AG10803 (cell line): ENCODE measurements around the genes PSIP1, CNTLN and FOCAD.

GRCh38 chr9:15482190-15482768 lies 28.5 kb downstream of the PSIP1 start:
- RRBS, result no CpG with 5 or more reads among the region's 1 CpG

DNA sequence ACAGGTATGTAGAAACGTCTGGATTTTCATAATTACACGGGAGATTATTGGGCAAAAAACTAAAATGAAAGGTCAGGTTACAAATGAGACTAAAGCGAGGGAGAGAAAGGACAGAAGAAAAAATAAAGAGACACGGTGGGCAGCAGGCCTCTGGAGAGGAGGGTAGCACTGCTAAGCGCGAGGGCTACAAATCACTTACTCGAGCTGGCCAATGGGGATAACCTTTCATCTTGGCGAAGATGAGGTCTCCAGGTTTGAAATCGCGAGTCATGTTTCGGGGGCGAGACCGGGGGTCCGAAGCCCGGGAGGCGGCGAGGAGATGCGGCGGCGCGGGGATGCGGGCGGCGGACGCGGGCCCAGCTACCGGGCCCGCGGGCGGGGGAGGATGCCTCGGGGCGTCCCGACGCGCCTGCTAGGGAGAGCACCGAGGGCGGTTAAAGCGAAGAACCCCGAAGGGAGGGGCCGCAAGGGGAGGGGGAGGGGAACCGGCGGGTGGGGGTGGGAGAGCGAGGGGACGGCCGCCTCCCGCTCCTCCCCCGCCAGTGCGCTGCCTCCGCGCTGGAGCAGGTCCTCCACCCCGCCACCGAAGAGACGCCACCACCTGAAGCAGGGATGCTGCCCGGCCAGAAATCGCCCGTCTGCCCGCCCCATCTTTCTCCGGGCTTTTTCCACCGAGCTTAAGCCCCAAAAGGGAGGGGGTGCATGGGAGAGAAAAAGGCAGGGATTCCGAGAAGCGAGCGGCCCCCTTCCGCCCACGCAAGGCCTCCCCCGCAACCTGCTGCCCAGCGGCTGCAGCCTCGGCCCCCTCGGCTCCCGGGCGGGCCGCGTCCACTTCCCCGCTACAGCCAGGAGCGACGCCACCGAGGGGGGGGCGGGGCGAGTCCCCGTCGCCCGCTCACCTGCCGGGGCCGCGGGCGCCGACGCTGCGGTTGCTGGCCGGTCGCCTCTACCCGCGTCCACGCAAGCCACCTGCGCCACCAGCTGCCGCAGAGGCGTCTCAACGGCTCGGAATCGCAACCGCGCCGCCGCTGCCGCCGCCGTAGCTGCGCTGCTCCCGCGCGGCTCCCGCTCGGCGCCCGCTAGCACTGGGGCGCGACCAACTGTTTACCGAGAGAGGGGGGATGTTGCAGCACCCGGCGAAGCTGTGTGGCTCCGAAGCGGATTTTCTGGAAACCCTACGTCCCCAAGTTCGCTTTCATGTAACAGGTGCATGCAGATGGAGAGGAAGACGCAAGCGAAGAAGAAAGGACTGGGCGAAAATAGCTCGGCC lies at the start of gene PSIP1:
Gene PSIP1, minus strand, starts transcription at position 1,053 of the 1,270 bp plus-strand sequence.
- RRBS, result 1% methylated on average over 22 of the region's 127 CpGs

DNA sequence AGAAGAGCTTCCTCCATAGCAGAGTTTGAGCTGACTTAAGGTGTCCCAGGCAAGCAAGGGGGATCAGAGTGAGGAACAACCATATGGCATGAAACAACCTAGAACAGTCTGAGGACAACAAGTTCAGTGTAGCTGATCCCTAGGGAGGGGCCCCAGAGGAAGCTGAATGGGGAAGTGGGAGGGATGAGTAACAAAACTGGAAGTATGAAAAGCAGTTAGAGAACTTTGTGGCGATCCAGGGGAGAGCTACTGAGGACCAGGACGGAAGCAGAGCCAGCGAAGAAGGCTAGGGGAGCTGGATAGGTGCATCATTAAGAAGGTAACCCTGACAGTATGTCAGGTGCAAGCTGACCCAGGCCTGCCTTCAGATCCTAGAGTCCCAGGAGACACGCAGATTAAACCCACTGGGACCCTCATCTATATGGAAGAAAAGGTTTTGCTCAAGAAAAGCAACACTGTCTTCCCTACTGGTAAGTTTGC lies 580.8 kb downstream of the BNC2 start:
- RRBS, result no CpG with 5 or more reads among the region's 4 CpGs

DNA sequence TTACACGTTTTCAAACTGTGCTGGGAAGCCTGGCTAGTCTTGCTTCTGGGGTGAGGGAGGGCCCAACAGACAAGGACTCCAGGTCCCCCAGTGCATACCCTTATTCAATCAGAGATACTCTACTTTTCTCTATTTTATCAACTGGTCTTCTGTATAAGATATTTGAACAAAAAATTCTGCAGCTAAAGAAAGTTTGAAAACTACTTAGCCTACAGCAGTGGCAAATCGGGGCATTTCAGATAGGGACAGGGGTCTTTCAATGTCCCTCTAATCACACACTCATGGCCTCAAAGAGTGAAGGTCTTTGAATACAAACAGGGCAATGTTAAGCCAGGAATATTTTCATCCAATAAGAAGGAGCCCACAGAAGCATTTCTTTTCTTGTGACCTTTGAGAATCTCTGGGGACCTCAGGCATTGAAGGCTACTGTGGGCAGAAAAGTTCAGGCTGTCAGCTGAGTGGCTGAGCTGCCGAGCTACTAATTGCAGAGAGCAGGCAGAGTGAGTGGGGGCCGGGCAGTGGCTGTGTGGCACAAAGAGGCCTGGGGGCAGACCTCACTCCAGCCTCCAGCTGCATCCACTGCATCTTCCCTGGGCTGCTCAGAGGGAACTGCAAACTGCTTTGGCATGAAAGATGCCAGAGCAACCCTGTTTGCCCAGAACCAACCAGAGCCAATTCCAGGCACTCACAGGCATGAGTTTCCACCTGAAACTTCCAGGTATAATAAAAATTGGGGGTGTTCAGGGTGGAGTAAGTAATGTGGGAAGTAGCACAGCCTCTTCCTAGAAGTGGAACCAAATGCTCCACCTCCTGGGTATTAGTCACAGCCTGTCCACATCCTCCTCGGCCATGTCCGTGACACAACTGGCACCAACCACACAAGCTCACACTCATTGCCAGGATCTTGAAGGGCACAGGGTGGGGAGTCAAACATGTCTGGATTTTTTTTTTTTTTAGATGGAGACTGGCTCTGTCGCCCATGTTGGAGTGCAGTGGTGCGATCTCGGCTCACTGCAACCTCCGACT lies 549.1 kb downstream of the BNC2 start:
- RRBS, result no CpG with 5 or more reads among the region's 10 CpGs

- RRBS, result no CpG with 5 or more reads among the region's 7 CpGs
These were observed 457.1 kb downstream of the BNC2 start for GRCh38 chr9:16413295-16413751.

- RRBS, result no CpG with 5 or more reads among the region's 1 CpG
These were observed 370.5 kb downstream of the BNC2 start for GRCh38 chr9:16499883-16500403.

DNA sequence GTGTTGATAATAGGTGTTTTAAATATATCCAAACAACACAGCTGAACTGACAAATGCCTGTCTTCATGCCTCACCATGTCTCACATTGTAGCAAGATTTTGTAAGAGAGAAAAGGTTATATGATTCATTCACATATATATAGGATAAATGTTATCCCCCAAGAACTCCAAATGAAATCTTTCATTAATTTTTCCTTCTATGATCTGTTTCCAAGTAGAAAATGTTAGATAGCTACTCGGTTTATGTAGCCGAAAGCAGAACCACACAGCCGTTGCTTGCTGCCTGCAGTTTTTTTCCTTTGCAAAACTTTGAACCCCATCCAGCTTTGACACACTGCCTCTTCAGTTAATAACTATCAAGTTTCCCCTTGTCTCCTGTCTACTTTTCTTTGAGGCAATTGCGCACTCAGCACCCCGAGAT lies 299.2 kb downstream of the BNC2 start:
- RRBS, result no CpG with 5 or more reads among the region's 5 CpGs

DNA sequence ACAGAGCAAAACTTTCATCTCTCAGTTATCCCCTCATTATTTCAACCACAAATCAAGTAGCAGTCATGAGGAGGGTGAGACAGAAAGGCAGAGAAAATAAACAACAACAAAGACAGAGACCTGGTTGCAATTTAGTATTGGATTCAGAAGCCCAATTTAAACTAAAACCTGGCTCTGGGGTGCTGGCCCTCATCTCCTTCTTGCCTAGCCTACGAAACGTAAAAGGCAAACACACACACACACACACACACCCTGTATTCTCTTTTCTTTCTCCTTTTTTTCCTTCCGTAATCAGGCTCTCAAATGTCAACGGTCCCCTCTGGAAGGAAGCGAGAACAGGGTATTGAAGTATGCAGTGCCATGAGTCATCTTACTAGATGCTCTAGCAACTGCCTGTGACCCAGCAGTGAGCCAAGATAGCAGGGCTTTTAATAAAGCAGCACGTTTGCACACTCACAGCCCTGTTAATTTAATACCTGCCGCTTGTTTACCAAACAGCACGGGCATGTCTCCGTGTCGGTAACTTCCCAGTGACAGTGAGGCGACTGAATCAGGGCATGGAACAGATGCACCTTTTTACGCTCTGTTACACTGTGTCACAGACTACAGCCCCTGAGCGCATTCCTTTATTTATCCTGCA lies 243.9 kb downstream of the BNC2 start:
- RRBS, result no CpG with 5 or more reads among the region's 13 CpGs

- RRBS, result no CpG with 5 or more reads among the region's 3 CpGs
These were observed 174.3 kb downstream of the BNC2 start for GRCh38 chr9:16696135-16696676.

DNA sequence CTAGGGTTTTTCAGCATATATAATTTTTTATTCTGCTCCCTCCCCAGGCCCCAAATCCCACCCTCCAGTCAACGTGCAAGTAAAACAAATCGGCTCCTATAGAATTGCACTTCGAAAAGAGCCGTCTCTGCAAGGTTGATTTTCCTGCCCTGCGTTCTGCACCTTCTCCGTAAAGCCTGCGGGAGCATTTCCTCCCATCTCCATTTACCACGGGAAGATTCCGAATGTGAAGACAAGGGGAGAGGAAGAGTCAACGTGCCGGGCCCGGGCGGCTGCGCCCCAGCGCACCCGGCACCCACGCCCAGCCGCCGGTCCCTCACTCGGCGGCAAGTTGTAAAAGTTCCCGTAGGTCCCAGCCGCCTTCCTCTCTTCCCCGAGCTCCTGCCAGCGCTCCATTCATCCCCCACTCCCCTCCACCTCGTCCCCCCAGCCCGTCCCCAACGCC lies 576 bp downstream of the BNC2 start:
- RRBS, result no CpG with 5 or more reads among the region's 28 CpGs

GRCh38 chr9:17134748-17135875 lies at the start of gene CNTLN:
Gene CNTLN, plus strand, starts transcription at chr9:17135040.
- RRBS, result 2% methylated on average over 58 of the region's 95 CpGs

DNA sequence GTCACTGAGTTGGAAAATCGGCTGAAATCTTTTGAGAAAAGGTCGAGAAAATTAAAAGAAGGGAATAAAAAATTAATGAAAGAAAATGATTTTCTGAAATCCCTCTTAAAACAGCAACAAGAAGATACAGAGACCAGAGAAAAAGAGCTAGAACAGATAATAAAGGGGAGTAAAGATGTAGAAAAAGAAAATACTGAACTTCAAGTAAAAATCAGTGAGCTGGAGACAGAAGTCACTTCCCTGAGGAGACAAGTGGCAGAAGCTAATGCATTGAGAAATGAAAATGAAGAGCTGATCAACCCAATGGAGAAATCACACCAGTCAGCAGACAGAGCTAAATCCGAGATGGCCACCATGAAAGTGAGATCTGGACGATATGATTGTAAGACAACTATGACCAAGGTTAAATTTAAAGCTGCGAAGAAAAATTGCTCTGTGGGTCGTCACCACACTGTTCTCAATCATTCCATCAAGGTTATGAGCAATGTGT lies 184.3 kb upstream of the SH3GL2 start:
- RRBS, result no CpG with 5 or more reads among the region's 6 CpGs

- RRBS, result no CpG with 5 or more reads among the region's 5 CpGs
These were observed 25.8 kb downstream of the SH3GL2 start for GRCh38 chr9:17604696-17605012.

GRCh38 chr9:19223553-19224072 lies 6.9 kb upstream of the DENND4C start:
- RRBS, result no CpG with 5 or more reads among the region's 8 CpGs

DNA sequence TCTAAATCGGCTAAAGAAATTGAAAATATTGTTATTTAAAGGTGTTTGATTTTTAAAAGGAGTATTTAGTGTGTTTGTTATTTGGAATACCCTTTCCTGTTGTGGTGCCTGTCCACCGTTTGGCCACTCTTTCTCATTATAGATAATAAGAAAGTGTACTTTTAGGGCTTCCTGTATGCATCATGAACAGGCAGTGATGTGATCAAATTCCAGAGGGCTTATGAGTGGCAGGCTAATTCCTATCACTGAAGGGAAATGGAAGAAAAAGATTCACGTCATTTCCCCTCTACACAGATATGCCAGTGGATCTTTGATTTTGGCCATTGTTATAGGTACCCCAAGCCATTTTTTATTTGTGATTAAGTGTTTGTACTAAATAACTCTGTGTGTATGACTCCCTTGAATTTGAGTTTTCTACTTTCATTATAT lies 37.1 kb downstream of the RPS6 start:
- RRBS, result no CpG with 5 or more reads among the region's 3 CpGs

- RRBS, result no CpG with 5 or more reads among the region's 7 CpGs
These were observed 24.8 kb upstream of the FOCAD start for GRCh38 chr9:20659070-20659831.

GRCh38 chr9:20683378-20684384 lies at the start of gene FOCAD:
Gene FOCAD, plus strand, starts transcription at chr9:20684259.
- RRBS, result 2% methylated on average over 20 of the region's 75 CpGs

- RRBS, result no CpG with 5 or more reads among the region's 4 CpGs
These were observed 114.1 kb upstream of the MTAP start for GRCh38 chr9:21688315-21688662.

DNA sequence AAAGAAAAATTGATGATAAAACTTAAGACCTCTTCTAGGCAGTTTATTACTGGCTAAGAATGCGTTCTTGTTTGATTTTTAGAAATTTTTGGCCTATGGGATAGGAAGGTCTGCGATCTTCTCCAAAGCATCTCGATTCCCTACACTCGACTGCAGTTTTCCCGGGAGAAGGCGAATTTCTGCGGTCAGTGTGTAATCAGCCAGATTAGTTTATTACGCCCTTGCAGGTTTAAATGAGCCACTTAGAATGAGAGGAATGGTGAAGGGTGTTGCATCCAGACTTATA lies 1.2 kb downstream of the MTAP start:
- RRBS, result no CpG with 5 or more reads among the region's 8 CpGs